Colon Carcinoma Metastatic in the Lung (tissue), 2 donors: ENCODE measurements around the genes POLL and ARMH3.

DNA sequence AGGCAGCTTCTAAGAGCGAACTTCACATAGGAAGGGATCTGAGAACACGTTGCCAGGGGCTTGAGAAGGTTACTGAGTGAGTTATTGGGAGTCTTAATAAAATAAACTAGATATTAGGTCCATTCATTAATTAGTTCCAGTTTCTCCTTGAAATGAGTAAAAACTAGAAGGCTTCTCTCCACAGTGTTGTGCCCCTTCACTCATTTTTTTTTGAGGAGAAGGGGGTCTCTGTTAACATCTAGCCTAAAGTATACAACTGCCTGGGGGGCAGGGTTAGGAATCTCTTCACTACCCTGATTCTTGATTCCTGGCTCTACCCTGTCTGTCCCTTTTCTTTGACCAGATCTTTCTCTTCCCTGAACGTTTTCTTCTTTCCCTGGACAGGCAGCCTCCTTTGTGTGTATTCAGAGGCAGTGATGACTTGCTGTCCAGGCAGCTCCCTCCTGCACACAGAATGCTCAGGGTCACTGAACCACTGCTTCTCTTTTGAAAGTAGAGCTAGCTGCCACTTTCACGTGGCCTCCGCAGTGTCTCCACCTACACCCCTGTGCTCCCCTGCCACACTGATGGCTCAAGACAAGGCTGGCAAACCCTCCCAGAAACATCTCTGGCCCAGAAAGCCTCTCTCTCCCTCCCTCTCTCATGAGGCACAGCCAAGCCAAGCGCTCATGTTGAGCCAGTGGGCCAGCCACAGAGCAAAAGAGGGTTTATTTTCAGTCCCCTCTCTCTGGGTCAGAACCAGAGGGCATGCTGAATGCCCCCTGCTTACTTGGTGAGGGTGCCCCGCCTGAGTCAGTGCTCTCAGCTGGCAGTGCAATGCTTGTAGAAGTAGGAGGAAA, 15.4 kb downstream of the SCD start:
- PRO-cap, 2 experiments: no peak in any of the 2 experiments

DNA sequence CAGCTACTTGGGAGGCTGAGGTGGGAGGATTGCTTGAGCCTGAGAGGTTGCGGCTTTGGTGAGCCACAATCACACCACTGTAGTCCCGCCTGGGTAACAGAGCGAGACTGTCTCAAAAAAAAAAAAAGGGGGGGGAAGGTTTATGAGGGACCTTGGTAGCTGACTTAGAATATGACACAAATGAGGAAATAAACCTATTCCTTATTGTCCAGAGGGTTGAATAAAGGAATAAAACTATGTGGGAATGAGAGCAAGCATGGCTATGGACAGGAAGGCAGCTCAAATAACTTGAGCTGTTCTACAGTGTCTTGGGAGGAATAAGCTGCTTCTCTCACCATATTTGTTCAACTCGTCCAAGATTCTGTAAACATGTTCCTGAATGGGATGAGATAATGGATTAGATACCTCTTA, 30.9 kb downstream of the SCD start:
- PRO-cap, 2 experiments: no peak in any of the 2 experiments

DNA sequence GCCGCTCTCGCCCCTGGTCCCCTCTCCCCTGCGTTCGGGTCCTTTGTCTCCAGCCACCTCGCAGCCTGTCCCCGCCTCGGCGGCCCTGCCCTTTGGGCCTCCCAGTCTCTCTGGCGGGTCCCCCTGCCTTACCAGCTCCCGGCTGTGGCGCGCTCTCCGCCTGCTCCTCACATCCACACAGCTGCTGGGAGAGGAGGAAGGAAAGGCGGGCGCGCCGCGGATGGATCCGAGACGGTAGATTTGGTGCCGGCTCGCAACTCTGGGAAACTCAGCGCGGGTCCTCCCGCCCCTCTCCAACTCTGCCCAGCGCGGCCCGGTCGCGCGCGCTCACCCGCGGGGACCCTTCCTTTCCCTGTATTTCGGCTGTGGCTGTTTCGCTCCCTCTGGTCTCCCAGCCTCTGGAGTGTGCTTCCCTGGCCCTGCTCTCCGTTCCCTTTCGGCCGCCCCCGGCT, 6.1 kb upstream of the PAX2 start:
- PRO-cap, 2 experiments: no peak in any of the 2 experiments

DNA sequence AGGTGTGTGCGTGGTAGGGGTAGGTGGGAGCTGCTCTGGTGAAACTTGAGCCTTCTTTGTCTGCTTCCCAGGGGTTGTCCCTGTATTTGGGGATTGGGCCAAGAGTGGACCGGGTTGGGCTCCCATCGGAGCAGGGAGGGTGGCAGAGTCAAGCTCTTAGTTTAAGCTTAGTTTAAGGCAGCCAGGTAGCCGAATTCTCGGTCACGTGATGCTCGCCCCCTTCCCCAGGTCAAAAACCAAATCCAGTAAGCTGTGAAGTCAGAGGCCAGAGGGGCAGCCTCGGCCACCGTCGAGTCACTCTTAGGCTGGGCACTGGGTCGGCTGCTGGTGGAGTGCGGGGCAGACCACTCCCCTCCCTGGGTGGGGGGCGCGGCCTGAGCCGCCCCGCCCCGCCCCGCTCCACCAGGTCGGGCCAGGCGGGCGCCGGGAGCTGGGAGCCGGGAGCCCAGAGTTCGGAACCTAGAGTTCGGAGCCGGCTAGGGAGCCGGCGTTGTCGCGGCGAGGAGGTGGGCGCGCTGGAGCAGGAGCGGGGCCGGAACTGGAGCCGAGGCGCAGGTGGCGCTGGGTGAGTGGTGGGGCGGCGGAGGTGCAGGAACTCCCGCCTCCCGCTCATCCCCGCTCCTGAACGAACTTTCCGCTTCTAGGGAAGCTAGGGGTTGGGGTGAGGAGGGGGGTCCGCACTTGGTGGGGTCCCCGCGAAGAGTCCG, 2.8 kb upstream of the LZTS2 start:
- PRO-cap, 2 experiments: peak in 2 of 2 experiments; most common plus-strand start position 405 of the sequence (in 2); most common minus-strand start position 302 of the sequence (in 2)

DNA sequence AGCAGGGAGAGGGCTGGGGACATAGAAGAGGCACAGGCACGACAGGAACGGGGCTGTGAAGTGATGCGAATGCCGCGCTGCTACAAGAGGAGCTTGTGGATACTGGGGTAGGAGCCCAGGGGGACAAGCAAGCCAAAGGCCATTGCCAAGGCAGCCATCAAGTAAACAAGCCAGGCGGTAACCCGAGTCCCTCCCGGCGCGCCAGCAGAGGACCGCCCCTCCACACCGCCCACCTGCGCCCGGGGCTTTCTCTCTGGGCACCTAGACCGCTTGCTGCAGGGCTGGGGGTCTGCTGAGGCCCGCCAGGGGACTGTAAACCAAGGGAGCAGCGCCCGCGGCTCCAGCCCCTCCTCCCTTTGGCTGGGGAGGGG, 787 bp downstream of the SFXN3 start:
- PRO-cap, 2 experiments: no peak in any of the 2 experiments

- PRO-cap, 2 experiments: no peak in any of the 2 experiments
These were observed 15.1 kb upstream of the KAZALD1 start for GRCh38 chr10:101046678-101047099.

DNA sequence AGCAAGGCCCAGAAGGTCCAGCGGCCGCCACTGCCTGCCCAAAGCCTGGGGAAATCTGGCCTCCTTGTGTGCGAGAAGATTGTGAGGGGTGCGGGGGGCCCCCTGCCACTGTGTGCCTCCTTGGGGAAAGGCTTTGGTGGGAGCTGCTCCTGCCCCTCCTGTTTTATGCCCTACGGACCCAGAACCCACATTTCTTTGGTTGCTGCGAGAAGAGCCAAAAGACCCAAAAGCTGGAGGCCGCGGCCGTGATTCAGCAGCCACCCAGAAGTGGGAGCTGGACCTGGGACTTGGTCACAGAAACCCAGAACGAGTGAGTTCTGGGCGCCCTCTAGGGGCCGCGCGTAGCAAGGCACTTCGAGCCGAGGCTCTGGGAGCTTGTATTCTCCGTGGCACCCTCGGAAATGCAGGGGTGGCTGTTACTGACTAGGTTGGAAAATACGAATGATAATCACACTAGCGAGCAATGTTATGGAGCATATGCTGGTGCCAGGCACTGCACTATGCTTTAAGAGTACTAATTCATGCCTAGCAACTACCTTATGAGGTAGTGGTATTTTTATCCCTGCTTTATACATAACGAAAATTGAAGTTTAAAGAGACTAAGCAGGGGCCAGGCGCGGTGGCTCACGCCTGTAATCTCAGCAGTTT, 11.1 kb downstream of the TLX1 start:
- PRO-cap, 2 experiments: no peak in any of the 2 experiments

DNA sequence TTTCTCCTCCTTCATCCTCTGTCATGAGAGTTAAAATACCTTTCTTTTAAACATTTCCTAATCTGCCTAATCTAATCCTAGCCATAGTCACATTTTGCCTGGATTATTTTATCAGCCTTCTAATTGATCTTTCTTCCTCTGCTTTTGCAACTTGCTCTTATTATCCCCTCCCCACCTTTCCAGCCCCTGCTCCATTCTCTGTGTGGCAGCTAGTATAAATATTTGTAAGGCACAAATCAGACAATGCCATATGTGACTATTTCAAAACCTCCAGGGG, 77.3 kb downstream of the POLL start:
- PRO-cap, 2 experiments: no peak in any of the 2 experiments

- PRO-cap, 2 experiments: peak in 1 of 2 experiments; most common plus-strand start chr10:101588328 (in 1); most common minus-strand start chr10:101588159 (in 1)
These were observed at the start of gene POLL for GRCh38 chr10:101587562-101588584. POLL (minus strand) TSS chr10:101588257.

GRCh38 chr10:101651309-101651545, 43.7 kb downstream of the FBXW4 start:
- PRO-cap, 2 experiments: no peak in any of the 2 experiments

DNA sequence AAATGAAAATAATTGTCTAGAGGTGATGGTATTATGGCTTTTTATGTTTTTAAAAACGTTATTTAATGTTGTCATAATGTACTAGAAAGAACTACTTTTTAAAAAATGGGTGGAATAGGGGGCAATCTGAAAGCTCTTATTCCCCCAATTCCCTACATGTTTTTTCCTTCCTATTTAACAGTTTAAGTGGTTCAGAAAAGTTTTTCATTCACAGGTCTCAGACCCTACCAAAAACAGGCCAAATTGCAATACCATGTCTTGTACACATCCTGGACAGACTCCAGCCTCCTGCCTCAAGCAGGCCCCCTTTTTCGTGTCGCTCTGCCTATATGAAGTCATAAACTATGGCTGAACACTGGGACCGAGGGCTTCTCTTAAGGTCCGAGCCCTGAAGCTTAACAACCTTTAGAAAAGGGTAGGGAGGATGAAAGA, 1.4 kb downstream of the FBXW4 start:
- PRO-cap, 2 experiments: no peak in any of the 2 experiments

GRCh38 chr10:101782678-101783187, 513 bp downstream of the NPM3 start:
- PRO-cap, 2 experiments: no peak in any of the 2 experiments

GRCh38 chr10:101939836-101940221, 96.2 kb upstream of the KCNIP2 start:
- PRO-cap, 2 experiments: no peak in any of the 2 experiments

DNA sequence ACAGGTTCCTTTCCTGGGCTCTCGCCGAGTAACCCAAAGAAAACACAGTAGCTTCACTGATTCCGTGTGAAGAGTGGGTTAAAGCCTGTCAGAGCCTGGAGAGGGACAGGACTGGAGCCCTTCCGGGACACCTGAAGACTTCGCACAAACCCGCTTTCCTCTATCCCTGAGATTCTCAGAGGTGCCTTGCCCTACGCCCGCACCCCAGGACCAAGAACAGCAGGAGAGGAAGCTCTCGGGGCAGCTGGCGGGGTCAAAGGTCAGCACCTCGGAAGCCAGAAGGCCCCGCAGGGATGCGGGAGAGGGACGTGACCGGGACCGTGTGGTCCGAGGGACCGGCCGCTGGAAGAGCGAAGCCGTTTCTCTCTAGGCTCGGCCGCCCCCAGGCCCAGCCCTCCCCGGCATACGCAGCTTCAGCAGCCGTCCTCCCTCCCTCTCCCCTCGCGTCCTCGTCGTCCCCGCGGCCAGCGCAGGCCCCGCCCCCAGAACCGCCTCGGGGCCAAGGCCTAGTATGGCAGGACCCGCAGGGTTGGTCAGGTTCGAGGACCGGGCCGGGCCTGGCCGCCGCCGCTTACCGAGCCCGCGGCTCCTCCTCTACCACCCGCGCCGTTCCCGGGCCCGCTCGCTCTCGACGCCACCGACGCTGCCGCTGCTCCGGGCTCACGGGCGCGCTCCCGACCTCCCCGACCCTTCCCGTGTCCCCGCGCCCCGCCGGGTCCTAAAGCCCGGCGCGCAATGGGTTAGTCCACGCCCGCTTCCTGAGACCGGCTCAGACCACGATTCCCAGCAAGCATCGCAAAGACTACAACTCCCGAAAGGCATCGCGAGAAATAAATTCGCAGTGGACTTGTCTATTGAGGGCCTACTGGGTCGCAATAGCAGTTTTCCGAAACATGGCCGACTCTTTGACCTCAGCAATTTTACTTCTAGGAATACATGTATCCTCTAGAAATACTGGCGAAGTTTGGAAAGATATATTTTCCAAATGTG, at the start of gene ARMH3:
Gene ARMH3 (minus strand): TSS at position 664 of the 990 bp plus-strand sequence.
- PRO-cap, 2 experiments: peak in 2 of 2 experiments; most common plus-strand start position 278 of the sequence (in 2); most common minus-strand start position 630 of the sequence (in 2)

GRCh38 chr10:102118776-102119312, 1.3 kb downstream of the LDB1 start:
- PRO-cap, 2 experiments: no peak in any of the 2 experiments

DNA sequence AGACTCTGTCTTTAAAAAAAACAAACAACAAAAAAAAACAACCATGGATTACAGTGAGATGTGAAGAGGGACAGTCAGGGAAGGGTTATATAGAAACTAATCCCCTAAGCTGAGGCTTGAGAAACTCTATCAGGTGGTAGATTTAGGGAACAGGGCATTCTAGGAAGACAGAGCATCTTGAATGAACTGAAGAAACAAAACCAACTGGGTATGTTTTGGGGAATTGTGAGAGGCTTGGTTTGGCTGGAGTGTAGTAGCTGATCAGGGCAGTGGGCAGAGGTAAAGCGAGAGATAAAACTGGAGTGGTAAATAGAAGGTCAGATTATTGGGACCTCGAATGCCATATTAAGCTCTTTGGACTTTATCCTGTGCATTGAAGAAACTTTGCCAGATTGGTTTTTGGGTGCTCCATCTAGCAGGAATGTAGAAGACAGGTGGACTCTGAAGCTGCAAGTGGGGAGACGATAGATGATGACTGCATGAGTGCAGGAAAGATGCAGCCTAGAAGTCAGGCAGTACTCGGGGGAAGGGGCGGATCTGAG, 6.3 kb upstream of the NOLC1 start:
- PRO-cap, 2 experiments: no peak in any of the 2 experiments

- PRO-cap, 2 experiments: no peak in any of the 2 experiments
These were observed 5.1 kb upstream of the NOLC1 start for GRCh38 chr10:102147108-102147497.

DNA sequence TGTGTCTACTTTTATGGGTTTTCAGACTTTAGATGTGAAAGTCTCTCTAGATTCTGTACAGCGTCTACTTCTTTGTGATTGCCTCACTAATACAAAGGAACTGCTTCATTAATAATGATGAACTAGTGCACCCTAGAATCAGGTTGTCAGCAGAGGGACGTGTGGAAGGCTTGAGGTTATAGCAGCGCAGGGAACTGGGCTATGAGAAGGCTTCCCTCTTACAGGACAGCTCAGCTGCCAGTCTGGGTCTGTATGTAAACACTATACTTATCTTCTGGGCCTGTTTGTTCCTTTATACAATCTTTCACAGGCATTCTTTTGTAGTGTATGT, 768 bp downstream of the GBF1 start:
- PRO-cap, 2 experiments: no peak in any of the 2 experiments

DNA sequence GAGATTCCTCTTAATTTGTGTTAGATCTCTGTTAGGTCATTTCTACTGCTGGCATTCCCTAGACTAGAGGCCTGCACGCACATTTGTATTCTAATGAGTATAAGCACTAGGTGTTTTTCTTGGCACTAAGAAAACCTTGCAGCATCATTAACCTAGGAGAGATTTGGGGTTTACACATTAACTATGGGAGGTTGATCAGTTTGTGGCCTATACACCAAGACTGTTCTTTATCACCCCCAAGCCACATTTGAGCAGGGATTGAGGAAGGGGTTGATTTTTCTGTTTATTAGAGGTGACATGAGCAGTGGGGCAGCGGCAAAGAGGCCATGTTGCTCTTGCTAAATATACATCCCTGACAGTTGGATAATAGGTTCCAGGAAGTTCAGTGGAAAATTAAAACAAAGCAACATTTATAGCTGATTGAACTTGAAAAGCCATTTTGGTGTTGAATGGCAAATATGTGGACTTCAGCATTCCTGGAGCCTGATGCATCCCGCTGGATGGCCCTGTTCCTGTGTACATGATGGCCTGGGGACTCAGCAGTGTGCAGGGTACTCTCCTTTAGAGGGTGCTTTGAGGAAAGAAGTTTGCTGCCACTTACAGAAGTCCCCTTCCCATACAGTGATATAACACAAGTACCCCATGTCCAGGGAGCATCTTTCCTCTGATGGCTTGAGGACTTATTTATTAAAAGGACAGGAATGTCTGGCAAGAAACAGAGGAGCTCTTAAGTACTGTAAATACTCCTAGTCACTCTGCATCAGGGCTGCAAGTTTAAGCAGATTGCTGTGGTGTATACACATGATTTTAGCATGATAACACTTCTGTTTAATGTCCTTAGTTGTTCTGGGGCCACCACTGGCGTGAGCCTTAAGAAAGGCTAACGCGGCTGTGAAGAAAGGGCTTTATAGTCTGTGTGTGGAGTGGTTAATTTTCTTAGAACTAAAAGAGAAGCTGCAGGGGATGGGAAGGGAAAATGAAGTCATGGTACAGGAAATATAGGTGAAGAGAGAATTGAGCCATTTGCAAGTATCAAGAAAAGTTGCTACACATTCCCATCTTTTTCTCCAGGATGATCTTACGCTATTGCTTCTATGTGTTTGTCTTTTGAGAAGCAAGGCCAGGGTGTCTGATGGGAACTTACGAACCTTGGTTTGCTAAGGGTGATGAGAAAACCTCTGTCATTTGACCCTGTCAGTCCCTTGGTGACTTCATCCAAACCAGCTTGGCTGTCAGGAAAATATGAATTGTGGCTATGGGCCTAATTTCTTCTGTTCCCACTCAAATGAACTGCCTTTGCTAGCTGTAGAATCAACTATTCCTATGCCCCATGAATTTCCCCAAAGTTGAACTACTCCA, 65.6 kb downstream of the GBF1 start:
- PRO-cap, 2 experiments: peak in 1 of 2 experiments; most common plus-strand start position 517 of the sequence (in 1)

GRCh38 chr10:102376425-102377310, 18.8 kb upstream of the NFKB2 start:
- PRO-cap, 2 experiments: no peak in any of the 2 experiments